ENCODE measurements around a stretch of chr6.

DNA sequence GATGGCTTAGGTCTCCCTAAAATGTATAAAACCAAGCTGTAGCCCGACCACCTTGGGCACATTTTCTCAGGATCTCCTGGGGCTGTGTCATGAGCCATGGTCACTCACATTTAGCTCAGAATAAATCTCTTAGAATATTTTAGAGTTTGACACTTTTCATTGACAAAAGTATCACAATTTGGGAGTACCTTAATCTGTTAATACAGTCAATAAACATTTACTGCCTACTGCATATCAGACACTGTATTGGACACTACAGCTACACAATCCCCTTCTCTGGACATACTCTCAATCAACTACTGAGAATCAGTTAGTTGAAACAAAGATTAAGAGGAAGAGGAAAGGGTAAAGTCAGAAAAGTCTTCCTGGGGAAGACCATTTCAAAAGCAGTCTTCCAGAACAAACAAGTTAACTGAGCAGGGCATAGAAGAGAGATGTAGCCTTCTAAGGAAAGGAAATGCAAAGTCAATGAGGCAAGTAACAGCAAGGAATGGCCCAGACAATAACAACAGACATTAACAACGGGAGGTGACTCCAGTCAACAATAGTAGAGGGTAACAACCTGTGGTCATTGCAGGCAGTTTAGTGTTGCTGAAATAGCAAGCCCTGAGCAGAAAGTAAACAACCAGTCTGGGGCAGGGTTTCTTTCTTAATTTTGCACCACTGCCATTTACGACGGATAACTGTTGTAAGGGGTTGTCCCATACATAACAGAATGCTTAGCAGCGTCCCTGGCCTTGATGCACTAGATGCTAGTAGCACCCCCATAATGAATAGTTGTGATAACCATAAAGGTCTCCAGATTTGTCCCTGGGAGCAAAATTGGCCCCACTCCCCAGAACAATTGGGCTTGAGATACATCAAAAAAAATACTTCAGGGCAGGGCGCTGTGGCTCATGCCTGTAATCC is 2.2 kb downstream of the MDN1 start:
- PRO-cap = bidirectional peak, plus-strand start at position 55 of the sequence, minus-strand start outside the sequence; bidirectional peak, plus-strand start at position 585 of the sequence, minus-strand start at position 410 of the sequence
- RAMPAGE, long total RNA = no peak

DNA sequence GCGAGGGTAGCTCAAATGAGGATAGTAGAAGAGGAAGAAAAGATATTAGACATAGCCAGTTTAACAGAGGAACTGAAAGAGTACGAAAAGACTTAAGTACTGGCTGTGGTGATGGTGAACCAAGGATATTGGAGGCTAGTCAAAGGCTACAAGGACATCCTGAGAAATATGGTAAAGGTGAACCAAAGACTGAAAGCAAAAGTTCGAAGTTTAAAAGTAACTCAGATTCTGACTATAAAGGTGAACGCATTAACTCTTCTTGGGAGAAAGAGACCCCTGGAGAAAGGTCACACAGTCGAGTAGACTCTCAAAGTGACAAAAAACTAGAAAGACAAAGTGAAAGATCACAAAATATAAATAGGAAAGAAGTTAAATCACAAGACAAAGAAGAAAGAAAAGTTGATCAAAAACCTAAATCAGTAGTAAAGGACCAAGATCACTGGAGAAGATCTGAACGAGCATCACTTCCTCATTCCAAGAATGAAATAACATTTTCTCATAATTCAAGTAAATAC is 31.8 kb upstream of the GJA10 start:
- PRO-cap = no peak
- RAMPAGE, long total RNA = no peak

DNA sequence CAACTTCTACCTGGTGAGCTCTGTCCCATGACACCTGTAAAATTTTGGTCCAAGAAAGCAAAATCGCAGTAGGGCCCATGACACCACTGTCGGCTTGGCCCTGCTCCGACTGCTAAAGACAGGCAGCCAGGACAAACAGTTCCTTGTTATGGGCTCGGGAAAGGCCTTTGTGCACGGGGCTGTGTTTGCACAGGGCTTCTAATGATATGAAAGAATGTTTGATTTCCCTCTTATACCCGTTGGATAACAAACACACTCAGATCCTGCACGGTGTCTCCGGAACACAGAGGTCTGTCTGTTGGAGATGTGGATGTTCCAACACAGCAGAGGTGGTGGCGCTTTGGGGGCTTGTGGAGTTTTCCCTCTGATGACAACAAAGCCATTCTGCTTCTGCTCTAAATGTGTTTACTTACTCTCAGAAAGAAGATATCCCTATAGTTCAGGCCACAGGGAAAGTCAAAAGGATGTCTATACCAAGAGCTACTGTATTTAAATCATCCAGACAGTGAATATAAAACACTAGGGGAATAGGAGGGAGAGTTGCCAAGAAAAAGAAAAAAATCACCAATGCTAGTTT is 47.2 kb downstream of the GJA10 start:
- PRO-cap = no peak
- RAMPAGE, long total RNA = no peak

- PRO-cap = no peak
- RAMPAGE, long total RNA = no peak
These were observed 198.7 kb downstream of the BACH2 start for GRCh38 chr6:90097809-90098528.

GRCh38 chr6:90219526-90220131 is 77.0 kb downstream of the BACH2 start:
- PRO-cap = bidirectional peak, plus-strand start at chr6:90219616, minus-strand start at chr6:90219403
- RAMPAGE, long total RNA = no peak

DNA sequence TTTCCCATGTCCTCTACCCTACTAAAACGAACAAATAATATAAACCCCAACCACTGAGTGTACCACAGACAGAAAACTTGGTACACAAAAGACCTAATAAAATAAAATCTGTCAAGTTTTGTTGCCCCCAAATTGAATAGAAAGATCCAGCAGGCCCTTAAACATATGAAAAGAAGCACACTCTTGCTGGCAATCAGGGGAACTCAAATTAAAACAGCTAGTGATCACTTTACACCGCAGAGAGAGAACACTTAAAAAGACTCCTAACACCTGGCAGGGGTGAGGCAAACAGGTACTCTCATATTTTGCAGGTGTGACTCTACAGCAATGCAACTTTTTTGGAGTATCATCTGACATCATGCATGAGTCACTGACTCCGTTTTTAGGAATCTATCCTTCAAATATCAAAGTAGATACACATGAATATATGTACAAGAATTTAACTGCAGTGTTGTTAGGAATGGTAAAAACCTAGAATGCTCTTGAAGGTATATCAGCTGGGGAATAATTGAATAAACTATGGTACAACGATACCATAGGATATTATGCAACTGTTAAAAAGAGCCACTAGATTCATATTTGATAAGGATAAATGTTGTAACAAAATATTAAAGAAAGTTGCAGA is 29.4 kb downstream of the BACH2 start:
- PRO-cap = no peak
- RAMPAGE, long total RNA = no peak

DNA sequence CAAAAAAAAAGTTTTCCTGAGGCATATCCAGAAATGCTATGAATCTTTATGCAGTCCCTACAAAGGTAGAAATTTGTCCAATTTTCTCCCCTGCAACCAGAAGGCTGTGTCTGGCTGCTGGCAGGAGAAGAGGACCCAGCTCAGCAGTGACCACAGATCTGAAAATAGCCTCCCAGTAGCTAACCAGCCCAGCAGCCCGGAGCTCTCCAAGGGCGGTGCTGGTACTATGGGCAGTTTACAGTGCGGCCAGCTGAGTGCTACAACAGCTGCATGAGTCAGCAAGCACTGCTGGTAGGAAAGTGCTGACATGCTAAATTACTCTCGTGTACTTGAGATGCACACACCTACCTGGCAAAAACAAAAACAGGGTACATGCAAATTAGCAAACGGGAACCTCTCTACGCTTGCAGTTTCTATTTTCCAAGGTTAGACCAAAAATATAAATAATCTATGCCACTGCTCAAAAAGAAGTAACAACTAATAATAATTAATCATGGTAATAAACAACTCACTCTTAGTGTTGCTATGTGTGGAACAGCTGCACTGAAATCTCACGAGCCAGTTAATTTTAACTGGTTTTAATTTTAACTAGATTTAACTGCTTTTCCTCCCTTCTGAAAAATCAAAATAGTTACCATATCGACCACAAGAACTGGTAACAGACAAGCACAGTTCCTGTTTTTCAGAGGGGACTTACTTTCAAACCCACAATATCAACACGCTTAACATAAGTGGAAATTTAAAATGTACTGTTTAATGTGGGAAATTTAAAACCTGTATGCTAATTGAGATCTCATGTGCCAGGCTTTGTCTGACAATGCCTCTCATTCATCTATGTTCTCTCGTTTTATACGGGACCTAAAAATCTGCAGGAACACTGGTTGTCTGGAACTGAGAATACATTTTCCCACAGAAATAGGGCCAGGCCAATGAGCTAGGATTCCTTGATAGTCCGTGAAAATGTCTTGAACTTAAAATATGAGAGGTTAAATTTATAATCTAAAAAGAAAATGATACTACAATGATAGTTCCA is 10.8 kb downstream of the BACH2 start:
- PRO-cap = bidirectional peak, plus-strand start at position 233 of the sequence, minus-strand start at position 166 of the sequence
- RAMPAGE, long total RNA = no peak

- PRO-cap = no peak
- RAMPAGE, long total RNA = no peak
These were observed 2.8 kb downstream of the BACH2 start for GRCh38 chr6:90293798-90294307.

DNA sequence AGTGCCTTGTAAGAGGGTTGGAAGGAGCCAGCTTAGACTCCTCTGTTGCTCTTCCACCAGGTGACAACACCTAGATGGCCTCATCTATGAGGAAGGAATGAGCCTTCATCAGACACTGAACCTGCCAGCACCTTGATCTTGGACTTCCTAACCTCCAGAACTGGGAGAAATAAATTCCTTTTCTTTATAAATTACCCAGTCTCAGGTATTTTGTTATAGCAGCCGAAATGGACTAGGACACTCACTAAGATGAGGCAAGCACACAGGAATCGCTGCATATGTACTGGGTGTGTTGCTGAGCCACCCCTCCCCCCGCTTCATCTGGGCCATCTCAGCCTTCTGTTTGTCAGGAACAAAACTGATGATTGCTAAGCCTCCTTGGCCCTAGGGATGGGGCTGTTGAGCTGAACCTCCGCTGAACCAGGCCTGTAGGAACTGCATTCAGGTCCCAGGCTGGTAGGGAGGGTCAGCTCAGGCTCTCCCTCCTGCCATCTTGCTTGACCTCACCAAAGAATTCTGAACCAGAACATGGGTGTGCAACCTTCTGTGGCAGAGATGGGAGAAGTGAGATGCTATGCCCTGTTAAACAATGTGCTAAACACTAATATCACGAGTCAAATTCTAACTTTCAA is 108.6 kb downstream of the MAP3K7 start:
- PRO-cap = bidirectional peak, plus-strand start at position 440 of the sequence, minus-strand start at position 251 of the sequence
- RAMPAGE, long total RNA = no peak

GRCh38 chr6:91571212-91571439 is 984.3 kb upstream of the MAP3K7 start:
- PRO-cap = no peak
- RAMPAGE, long total RNA = no peak

DNA sequence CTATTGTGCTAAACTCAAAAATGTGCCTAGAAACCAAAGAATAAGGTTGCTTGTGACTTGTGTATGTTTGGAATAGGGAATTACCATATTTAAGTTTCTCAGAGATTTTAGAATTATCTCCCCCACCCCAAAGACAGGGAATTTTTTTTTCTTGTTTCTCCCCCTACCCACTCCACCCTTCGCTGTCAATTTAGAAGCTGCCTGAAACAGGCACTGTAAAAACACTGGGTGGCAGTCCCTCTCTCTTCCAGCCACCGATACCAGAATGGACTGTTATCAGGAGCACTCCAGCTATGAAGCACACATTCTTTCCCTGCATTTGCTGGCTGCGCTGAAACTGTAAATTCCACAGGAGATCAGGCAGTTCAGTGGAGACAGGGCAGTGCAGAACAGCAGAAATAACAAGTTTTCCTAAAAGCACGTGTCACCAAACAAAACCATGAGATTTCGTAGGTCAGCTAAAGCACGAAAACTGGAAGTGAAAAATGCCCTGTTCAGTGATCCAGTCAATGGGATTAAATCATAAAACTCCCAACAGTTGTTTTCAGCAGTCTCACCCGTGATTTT is 359.7 kb upstream of the EPHA7 start:
- PRO-cap = no peak
- RAMPAGE, long total RNA = no peak

GRCh38 chr6:94613545-94614031 is 963.7 kb upstream of the MANEA start:
- PRO-cap = no peak
- RAMPAGE, long total RNA = no peak

- PRO-cap = no peak
- RAMPAGE, long total RNA = no peak
These were observed 32.0 kb upstream of the MANEA start for GRCh38 chr6:95545263-95545731.

DNA sequence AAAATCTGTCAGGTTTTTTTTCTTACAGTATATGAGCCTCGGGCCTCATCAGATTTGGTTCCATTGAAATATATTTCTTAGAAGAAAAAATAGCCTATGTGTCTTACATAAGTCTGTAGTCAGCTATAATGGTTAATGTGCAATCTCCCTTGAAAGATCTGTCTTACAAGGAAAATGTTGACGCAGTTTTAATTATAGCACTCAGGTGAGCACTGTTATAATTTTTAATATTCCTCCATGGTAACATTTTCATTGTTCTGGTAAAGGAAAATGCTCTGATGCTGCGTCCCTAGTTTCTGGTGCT is 178.5 kb downstream of the MMS22L start:
- PRO-cap = no peak
- RAMPAGE, long total RNA = no peak

GRCh38 chr6:97964353-97964599 is 681.3 kb upstream of the MMS22L start:
- PRO-cap = no peak
- RAMPAGE, long total RNA = no peak

DNA sequence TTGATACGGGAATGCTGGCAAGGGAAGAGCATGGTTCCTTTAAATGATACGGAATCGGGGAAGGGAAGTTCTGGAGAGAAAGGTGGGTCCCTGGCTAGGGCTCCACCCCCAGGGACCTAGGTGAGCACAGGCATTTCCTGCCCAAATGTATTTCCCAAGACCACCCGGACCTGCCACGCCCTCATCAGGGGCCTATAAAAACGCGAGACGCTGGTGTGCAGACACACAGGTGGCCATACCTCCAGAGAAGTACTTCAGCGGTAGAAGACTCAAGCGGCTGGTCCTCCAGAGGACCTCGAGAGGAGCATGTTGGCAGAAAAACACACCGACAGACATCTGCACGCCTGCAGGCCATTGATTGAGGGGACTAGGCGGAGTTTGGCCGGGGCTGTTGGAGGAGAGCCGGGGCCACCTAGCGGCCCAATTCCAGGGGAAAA is 695.8 kb upstream of the MMS22L start:
- PRO-cap = no peak
- RAMPAGE, long total RNA = no peak

GRCh38 chr6:98416356-98416720 is 418.0 kb upstream of the POU3F2 start:
- PRO-cap = unidirectional peak, plus-strand start at chr6:98416500
- RAMPAGE, long total RNA = no peak

DNA sequence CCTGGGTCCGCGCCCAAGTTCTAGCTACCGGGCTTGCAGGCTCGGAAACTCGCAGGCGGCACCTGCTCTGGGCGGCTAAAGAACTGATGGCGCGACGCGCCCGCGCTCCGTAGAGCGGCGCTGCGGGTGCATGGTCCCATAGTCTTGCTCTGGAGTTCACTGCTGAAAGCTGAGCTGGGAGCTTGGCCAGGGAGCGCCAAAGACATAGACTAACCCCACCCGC is 1.3 kb upstream of the POU3F2 start:
- PRO-cap = no peak
- RAMPAGE, long total RNA = no peak

GRCh38 chr6:99410621-99411049 is 14.5 kb downstream of the PNISR start:
- PRO-cap = no peak
- RAMPAGE, long total RNA = no peak

GRCh38 chr6:99512654-99513018 is 2.6 kb downstream of the USP45 start:
- PRO-cap = no peak
- RAMPAGE, long total RNA = no peak

All from GM23338 (cell line).